ENCODE data around the genes SMIM41 and KRT81.

DNA sequence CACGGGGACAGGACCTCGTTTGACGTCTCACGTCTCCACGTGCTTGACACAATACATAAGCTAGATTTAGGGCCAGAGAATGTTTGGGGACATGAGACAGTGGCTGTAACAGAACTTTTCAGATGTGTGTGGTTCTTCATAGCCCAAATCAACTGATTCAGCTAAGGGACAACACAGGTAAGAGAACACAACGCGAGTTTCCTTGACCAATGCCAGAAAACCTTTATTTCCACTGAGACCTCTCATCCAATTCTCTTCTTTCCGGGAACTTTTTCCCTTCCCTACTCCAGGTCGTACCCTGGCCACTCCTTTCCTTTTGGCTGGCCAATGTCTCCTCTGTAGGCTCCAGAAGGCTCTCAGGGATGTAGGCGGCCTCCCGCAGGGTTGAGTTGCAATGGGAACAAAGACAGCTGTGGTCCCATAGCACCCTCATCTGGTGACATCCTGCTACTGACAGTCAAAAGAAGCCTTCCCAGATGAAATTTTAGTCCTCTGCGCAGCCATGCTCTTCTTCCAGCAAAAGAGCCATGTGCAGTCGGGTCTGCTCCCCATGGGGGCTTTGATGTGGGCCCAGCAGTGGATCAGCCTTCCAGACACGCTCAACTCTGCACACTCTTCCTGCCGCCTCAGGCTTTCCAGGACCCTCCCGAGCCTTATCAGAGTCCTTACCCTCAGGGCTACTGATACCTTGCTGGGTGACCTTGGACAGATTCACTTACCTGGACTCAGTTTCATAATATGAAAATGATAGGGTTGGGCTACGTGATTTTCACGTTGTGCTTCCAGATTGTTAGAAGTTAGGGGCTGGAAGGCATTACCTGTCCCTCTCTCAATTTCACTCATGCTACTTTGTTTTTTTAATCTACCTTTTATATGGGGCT is 5.4 kb upstream of the CELA1 start:
- PRO-cap, 2 experiments = no peak in any of the 2 experiments

GRCh38 chr12:51441854-51442208 is 17.2 kb downstream of the SLC4A8 start:
- PRO-cap, 2 experiments = no peak in any of the 2 experiments

GRCh38 chr12:51820037-51820303 is 5.2 kb upstream of the TMDD1 start:
- PRO-cap, 2 experiments = no peak in any of the 2 experiments

DNA sequence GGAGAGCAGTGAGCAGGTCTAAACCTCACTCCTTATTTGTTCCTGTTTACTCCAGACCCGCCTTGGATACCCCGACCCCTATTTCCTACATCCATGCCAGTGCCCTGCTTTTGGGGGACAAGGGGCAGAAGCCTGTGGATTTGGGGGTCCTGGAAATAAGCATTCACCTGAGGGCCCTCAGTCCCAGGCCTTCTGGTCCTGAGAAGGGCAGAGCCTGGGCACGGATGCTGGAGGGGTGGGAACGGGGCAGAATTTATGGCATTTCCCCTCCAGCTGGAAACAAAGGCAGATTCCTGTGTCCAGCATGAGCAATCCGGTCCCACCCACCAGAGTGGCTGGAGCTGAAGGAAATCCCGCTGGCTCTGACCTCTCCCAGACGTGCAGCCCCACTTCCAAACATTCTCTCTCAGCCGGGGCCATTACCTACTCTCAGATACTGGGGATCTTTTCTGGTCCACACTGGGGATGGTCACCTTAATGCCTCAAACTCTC is 9.3 kb downstream of the ANKRD33 start:
- PRO-cap, 2 experiments = peak in 2 of 2 experiments; most common plus-strand start position 311 of the sequence (in 1); most common minus-strand start position 226 of the sequence (in 2)

DNA sequence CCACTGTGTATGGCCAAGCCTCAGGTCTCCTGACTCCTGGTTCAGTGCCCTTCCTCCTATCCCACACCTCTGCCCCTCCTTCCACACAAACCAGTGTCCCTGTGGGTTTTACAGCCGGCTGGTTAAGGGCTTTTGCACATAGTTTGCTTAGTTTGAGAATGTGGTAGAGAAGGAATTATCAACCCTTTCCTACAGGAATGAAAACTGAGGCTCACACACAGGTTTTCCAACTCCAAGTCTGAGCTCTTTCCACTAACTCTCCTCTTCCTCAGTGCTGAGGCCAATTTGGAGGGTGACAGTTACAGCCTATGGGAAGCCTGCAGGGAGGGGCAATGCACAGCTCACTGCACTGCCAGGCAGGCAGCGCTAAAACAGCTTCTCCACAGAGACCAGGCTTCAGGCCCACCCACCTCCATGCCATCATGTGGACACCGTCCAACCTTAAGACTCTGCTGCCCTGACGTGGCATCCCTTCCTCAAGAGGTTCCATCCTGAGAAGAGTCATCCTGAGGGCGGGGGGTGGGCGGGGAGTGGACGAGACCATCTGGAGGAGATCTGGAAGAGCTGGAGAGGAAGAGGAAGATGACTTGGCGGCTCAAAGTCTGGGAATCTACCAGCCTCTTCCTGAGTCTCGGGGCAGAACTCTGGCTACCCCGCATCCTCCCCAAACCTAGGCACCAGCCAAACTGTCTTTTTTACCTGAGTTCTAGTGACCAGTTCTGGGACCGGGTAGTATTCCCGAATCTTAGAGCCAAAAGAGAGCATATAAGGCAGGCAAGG is 8.4 kb upstream of the ACVRL1 start:
- PRO-cap, 2 experiments = no peak in any of the 2 experiments

GRCh38 chr12:51901278-51901729 is 6.0 kb upstream of the ACVRL1 start:
- PRO-cap, 2 experiments = no peak in any of the 2 experiments

DNA sequence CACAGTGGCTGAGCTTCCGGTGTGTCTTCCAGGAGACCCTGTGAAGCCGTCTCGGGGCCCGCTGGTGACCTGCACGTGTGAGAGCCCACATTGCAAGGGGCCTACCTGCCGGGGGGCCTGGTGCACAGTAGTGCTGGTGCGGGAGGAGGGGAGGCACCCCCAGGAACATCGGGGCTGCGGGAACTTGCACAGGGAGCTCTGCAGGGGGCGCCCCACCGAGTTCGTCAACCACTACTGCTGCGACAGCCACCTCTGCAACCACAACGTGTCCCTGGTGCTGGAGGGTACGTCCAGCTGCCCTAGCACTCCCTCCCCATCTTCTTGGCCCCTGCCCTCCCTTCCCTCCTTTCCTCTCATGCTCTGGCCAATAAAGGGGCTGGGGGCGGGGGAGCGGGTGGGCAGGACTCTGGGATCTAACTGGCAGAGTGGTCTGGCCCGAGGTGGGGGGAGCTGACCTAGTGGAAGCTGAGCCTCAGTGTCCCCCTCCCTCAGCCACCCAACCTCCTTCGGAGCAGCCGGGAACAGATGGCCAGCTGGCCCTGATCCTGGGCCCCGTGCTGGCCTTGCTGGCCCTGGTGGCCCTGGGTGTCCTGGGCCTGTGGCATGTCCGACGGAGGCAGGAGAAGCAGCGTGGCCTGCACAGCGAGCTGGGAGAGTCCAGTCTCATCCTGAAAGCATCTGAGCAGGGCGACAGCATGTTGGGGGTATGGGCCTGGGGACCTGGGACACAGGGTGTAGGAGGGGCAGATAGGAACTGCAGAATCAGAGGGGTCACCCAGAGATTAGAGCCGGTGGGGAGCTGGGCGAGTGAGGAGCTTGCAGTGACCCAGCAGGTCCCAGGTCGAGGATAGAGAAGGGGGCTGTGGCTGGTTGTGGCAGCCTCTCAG is 6.0 kb downstream of the ACVRL1 start:
- PRO-cap, 2 experiments = no peak in any of the 2 experiments

DNA sequence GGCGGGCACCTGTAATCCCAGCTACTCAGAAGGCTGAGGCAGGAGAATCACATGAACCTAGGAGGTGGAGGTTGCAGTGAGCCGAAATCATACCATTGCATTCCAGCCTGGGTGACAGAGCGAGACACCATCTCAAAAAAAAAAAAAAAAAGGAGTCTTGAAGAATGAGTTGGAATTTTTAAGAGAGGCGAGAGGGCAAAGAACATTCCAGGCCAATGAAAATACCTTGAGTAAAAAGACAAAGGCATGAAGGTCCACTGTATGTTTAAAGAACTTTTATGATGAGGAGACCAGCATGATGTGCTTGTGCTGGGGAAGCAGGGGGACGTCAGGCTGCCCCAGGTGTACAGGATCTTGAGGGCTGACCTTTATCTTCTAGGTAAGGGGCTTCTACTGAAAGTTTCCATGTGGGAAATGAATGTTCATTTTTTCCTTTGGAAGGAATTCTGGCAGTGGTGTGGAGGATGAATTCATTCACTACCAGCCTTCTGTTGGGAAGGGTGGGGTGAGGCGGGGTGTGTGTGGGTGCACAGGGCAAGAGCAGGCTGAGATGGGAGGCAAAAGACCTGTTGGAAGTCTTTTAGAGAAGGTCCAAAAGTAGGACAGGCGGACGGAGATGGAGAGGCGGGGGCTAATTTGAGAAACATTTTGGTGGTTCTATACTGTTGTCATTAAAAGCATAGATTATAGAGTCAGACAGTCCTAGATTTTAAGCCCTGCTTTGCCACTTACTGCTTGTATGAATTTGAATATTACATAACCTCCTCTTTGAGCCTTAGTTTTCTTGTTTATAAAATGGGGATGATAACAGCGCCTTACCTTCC is 27.2 kb upstream of the TAMALIN start:
- PRO-cap, 2 experiments = no peak in any of the 2 experiments

DNA sequence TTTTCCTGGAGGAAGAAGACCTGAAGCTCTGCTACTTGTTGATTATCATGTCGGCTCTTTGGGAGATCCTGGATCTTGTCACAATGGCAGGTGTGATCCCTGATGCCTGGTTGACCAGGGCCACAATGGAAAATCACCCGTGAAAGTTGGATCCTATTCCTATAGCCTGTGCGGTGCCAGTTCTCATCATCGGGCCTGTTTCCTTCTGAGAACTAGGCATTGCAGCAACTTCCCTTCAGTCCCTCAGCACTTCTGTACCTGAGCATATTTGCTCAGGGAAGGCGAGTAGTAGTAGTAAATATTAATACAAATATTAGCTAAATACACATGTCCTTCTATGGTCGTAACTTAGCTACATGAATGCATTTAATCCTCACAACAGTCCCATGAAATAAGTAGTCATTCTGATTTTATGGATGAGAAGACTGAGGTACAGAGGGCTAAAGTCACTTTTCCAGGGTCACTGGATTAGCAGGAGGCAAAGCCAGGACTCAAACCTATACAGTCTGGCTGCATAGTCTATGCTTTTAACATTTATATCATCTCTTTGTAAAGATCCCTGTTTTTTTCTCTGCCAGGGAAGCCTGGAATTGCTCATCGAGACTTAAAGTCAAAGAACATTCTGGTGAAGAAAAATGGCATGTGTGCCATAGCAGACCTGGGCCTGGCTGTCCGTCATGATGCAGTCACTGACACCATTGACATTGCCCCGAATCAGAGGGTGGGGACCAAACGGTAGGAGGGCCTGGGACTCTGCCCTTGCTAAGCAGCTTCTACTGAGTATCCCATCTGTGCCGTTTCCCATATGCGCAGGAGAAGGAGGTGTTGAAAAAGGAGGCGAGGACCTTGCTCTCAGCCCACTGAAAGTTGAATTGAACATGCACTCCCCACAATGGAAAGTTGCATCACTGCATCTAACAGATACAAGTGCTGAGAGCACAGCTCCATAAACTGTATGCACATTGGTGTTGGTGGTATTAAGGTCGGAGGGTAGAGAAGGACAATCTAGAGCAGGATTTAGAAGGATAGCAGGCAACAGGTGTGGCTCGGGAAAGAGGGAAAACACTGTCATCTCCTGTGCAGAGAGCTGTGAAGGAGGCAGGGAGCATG is 21.8 kb upstream of the TAMALIN start:
- PRO-cap, 2 experiments = no peak in any of the 2 experiments

GRCh38 chr12:52059587-52060536 is 8.6 kb downstream of the NR4A1 start:
- PRO-cap, 2 experiments = no peak in any of the 2 experiments

- PRO-cap, 2 experiments = peak in 2 of 2 experiments; most common plus-strand start chr12:52079755 (in 2)
These were observed at the start of gene SMIM41 for GRCh38 chr12:52079401-52080371. Gene SMIM41 (plus strand): TSS chr12:52079704.

GRCh38 chr12:52091686-52092337 is 12.3 kb downstream of the SMIM41 start:
- PRO-cap, 2 experiments = no peak in any of the 2 experiments

DNA sequence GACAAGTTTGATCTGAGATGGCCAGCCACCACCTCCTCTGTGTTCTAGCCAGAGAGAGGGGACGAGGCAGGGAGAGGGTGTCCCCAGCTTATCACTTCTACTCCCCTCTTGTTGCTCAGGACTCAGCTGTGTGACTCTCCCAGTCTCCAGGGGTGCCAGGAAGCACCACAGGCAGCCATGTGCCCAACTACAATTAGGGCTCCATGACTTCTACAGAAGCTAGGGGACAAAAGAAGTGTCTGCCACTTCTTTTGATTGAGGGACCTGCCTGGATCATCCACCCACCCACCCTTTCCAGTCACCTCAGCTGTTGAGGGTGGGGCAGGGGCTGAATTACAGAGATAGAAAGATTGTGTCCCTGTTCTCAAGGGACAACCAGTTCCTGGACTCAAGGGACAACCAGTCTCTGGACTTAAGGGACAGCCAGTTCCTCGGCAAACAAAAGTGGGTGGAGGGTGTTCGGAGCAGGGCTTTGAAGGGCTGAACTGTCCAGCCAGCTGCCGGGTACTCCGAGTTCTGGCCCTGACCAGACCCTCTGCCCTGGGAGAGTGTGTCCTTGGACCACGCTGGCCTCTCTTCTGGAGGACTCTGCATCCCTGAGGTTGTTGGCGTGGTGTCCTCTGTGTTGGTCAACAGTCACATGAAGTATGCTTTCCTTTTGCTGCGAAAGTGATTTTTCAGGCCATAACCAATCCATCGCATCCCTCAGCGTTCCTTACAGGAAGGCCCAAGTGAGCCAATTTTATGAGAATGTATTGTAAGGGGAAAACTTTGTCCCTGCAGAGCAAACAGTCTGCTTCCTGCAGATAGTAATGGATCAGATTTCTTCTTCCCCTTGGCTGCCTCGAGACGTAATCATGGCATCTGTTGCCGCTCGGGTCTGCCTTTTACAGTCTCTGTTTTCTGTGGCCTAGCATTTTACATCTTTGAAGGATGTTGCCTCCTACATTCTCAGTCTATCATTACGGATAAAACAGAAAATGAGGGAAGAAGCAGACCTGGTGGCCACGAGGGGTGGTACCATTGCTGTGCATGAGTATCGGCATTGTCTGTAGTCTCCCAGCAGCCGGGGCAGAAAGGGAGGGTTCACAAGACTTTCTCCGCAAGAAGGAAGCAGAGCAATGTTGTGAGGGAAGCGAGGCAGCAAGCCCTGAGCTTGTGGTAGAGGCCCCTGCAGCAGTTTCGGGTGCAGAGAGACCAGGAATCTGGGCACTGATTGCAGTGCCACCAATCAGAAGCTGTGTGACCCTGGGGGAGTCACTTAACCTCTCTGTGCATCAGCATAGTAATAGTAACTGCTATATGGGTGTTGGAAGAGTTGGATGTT is 47.2 kb downstream of the SMIM41 start:
- PRO-cap, 2 experiments = peak in 2 of 2 experiments; most common plus-strand start position 1,116 of the sequence (in 1); most common minus-strand start position 590 of the sequence (in 2)

- PRO-cap, 2 experiments = no peak in any of the 2 experiments
These were observed 20.9 kb downstream of the KRT80 start for GRCh38 chr12:52170899-52171371.

DNA sequence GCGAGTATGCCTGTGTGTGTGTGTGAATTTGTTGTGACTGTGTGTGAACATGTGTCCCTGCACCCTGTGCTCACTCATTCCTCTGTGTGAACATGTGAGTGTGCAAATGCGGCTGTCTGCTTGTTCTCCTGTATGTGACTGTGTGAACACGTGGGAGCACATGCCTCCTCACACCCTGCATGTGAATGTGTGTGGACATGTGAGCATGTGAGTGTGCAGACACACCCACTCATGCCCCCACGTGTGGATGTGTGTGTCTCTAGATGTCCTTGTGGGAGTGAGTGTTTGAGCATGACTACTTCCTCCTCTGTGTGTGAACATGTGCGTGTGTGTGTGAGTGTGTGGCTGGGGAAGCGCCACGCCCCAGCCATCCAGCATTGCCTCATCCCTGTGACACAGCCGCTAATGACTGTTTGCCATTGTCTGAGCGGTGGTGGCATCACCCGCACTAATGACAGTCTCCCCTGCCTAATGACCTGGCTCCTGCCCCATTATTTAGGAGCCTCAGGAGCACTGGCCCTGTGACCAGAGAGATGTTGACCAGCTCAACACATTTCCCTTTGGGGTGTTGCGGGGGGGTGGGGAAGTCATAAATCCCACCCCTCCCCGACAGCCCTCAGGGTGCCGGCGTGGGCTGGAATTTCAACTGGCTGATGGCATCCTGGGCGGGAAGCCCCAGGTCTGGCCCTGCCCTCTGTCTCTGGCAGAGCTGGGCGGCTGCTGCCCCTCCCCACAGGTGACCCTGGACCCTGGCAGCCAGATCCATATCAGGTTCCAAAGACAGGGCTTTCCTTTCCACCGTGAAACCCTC is 11.4 kb upstream of the KRT80 start:
- PRO-cap, 2 experiments = no peak in any of the 2 experiments

GRCh38 chr12:52247345-52248377 is 14.6 kb downstream of the KRT7 start:
- PRO-cap, 2 experiments = no peak in any of the 2 experiments

DNA sequence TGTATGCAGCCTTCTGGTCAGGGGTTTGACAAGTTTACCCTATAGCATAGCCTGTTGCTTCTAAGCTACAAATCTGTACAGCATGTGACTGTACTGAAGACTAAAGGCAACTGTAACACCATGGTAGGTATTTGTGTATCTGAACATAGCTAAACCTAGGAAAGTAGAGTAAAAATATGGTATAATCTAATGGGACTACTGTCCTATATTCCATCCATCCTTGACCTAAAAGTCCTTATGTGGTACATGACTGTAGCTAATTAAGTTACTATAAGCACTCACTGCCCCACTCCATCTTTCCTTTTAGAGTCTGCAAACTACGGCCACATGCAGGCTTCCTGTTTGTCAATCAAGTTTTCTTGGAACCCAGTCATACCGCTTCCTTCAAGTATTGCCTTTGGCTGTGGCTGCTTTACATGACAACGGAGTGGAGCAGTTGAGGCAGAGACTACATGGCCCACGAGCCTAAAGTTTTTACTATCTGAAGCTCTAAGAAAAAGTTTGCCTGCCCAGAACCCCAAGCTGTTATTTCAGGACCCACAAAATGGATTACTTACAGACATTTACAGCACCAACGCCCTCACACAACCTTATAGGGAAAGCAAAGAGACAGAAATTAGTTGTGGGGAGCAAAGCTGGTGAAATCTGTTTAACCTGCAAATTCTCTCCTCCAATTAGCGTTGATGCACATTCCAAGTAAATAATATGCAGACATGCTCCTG is 18.6 kb downstream of the KRT7 start:
- PRO-cap, 2 experiments = no peak in any of the 2 experiments

GRCh38 chr12:52280073-52281451 is 6.1 kb downstream of the KRT86 start:
- PRO-cap, 2 experiments = no peak in any of the 2 experiments

- PRO-cap, 2 experiments = no peak in any of the 2 experiments
These were observed at the start of gene KRT81 for GRCh38 chr12:52291247-52291749. Gene KRT81 (minus strand): TSS chr12:52291534.

- PRO-cap, 2 experiments = no peak in any of the 2 experiments
These were observed 21.6 kb downstream of the KRT85 start for GRCh38 chr12:52345608-52346189.